Fibroblast of villous mesenchyme (primary cell): Measurements from ENCODE around the gene IFNAR1.

GRCh38 chr21:31873697-31873935 lies 796 bp downstream of the HUNK start:
- CAGE, long polyA plus RNA: no peak

- CAGE, long polyA plus RNA: no peak
Observed at GRCh38 chr21:31900319-31901114, 27.7 kb downstream of the HUNK start.

- CAGE, long polyA plus RNA: no peak
Observed at GRCh38 chr21:31908076-31908786, 35.4 kb downstream of the HUNK start.

- CAGE, long polyA plus RNA: no peak
Observed at GRCh38 chr21:32389263-32389776, 3.5 kb downstream of the URB1 start.

DNA sequence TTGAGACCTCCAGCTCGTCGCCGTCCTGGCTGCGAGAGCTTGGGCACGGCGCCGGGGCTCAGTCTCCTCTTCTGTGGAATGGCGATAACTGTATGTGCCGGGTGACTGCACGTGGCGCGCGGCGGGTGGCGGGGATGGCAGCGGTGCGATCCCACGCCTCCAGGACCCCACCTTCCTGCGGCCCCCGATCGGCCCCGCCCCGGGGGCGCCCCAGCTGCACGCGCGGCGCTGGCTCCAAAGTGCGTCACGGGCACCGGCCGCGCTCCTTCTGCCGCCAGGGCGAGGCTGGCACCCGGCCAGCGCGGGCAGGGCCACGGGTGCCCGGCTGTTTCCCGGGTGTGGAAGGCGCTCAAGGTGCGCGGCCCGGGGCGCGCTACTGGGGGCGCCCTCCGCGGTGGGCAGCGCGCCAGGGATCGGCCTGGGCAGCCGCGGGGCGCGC lies 383 bp upstream of the EVA1C start:
- CAGE, long polyA plus RNA: no peak

DNA sequence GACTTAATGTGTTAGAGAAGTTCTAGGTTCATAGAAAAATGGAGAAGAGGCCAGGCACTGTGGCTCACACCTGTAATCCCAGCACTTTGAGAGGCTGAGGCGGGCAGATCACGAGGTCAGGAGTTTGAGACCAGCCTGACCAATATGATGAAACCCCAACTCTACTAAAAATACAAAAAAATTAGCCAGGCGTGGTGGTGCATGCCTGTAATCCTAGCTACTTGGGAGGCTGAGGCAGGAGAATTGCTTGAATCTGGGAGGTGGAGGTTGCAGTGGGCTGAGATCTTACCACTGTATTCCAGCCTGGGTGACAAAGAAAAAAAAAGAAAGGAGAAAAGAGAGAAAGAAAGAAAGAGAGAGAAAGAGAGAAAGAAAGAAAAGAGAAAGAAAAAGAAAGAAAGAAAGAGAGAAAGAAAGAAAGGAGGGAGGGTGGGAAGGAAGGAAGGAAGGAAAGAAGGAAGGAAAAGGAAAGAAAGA lies 36.1 kb downstream of the EVA1C start:
- CAGE, long polyA plus RNA: no peak

DNA sequence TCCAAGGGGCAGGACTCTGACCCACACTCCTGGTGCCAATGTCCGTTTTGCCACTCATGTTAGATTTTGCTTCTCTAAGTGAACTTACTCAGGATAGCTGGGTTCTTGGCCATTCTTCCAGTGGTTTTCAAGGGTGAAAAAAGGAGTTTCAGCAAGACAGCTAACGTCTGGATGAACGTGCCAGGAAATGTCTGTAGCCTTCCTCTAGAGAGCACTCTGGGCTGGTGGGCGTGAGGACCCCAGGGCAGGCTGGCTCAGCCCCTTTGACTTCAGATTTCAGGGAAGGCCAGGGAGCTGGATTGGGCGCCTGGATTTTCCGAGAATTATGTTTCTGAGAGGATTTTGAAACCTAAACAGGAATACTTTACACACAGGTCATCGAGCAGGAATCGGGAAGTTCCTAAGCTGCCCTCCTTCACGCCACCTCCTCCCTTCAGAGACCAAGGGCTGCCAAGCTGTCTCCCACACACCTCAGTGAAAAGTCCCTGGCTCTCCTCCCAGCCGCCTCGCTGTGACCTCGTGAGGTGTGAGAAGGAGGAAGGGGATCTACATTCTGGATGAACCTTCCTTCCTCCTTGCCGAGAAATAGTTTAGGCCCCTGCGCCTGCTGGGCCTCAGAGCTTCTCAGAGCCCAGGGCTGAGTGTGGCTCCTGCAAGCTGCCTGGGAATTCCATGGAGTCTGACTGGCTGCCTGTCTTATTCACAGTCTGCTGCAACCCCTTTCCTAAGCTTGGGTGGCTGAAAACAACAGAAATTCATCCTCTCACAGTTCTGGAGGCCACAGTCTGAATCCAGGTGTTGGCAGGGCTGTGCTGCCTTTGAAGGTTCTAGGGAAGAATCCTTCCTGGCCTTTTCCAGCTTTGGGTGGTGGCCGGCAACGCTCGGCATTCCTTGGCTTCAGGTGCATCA lies 38.6 kb downstream of the EVA1C start:
- CAGE, long polyA plus RNA: no peak

DNA sequence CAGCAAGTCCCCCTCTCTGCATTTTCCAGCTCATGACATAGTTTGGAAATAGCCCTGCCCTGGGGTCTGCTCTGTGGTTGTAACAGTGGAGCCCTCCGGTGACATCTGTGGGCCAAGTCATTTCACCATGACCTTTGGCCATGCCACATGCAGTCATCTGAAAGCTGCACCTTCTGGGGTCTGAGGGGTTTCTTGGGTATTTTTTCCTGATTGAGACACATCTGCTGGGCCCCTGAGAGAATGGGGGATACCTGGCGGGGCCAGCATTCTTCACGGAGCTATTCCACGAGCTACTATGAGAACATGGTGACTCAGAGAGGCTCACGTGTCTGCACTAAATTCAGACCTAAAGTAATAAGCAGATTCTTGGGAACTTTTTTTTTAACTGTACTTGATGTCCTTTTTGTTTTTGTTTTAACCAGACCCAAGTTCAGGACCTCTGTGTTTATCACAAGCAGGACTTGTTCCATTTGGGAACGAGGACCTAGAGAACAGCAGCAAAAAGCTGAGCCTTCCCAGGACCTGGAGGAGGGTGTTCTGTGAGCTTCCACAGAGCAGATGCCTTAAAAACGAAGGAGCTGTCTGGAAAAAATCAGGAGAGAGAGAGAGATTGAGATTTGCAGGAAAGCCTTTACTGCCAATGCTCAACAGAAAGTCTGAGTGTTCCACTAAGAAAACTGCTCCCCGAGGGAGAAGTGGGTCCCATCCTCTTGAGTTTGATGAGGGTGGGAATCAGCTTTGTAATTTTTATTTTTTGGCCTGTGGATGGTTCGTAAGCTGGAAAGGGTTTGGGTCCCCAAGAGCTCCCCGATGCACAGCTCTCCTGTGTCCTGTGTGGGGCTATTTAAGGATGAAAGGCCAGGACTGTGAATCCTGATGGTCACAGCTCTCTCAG lies 44.1 kb downstream of the EVA1C start:
- CAGE, long polyA plus RNA: no peak

- CAGE, long polyA plus RNA: no peak
Observed at GRCh38 chr21:32611391-32612092, 635 bp downstream of the CFAP298 start.

DNA sequence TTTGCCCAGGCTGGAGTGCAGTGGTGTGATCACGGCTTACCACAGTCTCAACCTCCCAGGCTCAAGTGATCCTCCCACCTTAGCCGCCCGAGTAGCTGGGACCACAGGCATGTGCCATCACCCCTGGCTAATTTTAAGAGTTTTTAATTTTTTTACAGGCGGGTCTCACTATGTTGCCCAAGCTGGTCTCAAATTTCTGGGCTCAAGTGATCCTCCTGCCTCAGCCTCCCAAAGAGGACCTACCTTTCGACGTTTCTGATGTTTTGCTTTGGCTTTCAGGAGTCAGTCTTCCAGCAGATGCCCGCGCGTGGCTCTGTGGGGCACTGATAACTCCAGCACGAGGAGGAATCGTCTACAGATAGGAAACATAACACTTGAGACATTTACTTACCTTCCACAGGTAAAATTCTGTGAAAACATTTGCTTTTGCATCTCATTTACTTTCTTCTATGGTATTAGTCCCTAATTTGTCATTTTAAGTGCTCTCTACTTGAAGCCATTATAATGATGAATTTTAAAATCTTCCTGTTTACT lies 27.3 kb upstream of the CFAP298 start:
- CAGE, long polyA plus RNA: no peak

DNA sequence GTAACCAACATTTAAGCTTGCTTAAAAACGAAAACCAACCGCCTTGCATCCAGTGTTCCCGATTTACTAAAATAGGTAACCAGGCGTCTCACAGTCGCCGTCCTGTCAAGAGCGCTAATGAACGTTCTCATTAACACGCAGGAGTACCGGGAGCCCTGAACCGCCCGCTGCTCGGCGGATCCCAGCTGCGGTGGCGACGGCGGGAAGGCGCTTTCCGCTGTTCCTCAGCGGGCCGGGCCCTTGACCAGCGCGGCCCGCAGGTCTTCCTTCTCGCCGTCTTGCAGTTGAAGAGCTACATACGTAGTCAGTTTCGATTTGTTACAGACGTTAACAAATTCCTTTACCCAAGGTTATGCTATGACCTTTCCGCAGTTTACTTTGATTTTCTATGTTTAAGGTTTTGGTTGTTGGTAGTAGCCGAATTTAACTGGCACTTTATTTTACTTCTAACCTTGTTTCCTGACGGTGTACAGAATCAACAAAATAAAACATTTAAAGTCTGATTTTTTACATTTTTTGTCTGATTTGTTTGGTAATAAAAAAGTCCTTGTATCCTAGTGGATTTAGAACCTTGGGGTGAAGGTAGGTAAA lies 2.1 kb downstream of the OLIG1 start:
- CAGE, long polyA plus RNA: no peak

DNA sequence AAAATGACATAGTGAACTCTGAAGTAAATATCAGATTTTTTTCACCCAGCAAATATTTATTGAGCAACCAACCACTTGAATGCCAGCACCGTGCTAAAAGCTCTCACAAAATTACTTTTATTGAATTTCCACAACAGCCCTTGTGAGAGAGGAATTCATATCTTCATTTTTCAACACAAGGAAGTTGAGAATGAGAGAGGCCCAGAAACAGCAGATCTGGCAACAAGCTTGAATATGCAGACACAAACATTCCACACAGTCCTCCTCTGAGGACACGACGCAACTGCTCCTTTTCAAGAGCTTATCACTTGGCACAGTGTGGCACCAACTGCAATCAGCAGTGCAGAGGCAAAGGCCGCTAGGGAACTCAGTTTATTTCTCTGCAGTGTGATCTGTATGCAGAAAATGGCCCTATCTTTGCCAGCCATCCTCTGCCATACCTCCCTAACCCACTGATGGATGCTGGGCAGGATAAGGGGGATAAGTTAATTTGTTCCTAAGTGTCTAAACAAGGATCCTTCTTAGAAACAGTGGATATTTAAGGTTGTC lies 32.2 kb upstream of the IFNAR2 start:
- CAGE, long polyA plus RNA: no peak

GRCh38 chr21:33211984-33212887 lies 17.5 kb upstream of the IFNAR2 start:
- CAGE, long polyA plus RNA: no peak

DNA sequence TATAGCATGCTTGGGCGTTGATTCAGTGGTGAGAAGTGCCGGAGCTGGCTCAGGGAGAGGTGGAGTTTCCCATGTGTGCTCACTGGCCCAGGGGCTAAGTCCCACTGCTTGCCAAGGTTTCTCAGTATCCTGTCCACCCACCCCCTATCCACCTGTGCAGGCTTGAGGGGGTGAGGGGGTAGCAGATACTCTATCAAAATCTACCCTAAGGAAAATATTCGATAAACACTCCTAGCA lies 1.2 kb downstream of the IFNAR2 start:
- CAGE, long polyA plus RNA: no peak

GRCh38 chr21:33244266-33245038 lies 14.7 kb downstream of the IFNAR2 start:
- CAGE, long polyA plus RNA: no peak

DNA sequence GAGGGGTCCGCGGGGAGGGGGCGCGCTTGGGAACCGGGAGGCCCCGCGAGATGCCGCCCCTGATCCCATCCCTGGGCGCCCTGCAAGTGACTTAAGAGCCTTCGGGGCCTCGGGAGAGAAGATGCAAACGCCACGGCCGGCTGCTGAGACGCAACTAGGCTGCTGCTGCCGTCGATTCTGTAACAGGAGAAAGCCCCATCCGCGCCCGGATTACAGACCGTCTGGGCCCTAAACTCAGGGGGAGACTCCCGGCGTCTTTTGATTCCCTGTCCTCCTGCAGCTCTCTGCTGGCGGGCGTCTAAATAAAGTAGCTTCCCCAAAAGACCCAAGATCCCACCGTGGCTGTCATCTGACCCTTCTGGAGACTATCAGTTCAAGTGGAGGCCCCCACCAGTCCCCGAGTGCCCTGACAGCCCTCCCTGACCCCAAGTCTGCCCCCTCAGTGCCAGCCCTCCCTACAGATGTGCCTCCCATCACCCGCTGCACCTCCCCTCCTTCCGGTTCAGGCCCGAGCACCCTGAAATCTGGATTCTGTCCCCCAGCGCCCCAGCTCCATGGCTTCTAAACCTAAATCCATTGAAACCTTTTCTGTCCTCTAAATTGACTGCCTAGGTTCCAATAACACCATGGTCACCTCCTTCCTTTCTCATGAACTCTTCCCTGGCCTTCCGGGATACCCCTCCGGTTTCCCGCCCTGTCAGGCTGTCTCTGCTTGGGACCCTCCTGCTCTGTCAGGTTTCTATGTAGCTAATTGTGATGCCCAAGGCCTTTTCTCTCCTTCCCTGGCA lies 544 bp downstream of the IL10RB start:
- CAGE, long polyA plus RNA: no peak

- CAGE, long polyA plus RNA: no peak
Observed at GRCh38 chr21:33317664-33317863, 7.2 kb upstream of the IFNAR1 start.

DNA sequence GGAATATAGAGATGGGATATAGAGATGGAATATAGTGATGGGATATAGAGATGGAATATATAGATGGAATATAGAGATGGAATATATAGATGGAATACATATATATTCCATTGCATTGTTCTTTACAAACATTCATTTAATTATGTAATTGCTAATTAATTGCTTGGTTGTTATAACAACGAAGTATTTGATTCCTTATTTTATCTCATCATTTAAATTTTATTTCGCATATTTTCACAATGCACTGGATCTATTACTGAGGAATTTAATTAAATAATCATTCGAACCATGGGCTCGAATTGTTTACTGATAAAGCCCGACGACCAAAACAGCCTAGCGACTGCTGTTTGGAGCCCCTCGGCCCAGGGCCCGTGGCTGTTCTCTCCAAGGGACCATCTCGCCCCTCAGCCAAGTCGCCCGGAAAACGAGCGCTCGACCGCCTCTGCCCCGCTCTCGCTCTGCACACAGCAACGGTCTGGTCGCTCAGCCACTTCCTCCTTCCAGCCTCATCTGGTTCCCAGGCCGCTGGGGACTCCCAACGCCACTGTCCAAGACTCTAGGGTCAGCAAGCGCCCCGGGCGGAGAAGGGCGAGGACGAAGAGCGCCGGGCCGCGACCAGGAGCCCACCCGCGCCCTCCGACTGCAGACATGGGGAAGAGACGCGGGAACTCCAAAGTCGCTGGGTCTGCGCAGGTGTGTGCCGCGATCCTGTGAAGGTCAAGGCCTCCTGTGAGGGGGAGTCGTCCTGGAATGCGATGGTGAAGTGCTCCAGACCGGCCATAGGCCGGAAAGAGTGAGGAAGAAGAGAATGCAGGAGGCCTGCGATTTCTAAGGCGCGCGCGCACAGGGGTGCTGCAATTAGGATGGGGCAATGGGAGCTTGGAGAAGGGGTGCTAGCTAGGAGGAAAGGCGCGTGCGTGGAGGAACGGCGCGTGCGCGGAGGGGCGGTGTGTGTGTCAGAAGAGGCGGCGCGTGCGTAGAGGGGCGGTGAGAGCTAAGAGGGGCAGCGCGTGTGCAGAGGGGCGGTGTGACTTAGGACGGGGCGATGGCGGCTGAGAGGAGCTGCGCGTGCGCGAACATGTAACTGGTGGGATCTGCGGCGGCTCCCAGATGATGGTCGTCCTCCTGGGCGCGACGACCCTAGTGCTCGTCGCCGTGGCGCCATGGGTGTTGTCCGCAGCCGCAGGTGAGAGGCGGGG lies at the start of gene IFNAR1:
Gene IFNAR1, plus strand, starts transcription at position 1,025 of the 1,199 bp plus-strand sequence.
- CAGE, long polyA plus RNA: no peak

- CAGE, long polyA plus RNA: no peak
Observed at GRCh38 chr21:33373956-33374976, 28.9 kb upstream of the IFNGR2 start.

DNA sequence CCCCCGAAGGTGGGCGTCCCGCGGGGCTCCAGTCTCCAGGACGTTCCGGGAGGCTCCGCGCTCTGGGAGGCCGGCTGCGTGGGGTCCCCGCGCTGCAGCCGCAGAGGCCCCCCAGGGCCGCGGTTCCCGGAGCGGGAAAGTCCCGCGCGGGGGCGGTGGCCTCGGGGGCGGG lies 147 bp upstream of the IFNGR2 start:
- CAGE, long polyA plus RNA: no peak